Spleen (tissue), 7 donors: ENCODE data around the genes GFRAL and PRIM2.

GRCh38 chr6:55327281-55327519, at the start of gene GFRAL:
GFRAL (plus strand) TSS chr6:55327469.
- PRO-cap, 4 experiments = no peak in any of the 4 experiments
- RAMPAGE, long total RNA, 4 experiments = no peak in any of the 4 experiments

DNA sequence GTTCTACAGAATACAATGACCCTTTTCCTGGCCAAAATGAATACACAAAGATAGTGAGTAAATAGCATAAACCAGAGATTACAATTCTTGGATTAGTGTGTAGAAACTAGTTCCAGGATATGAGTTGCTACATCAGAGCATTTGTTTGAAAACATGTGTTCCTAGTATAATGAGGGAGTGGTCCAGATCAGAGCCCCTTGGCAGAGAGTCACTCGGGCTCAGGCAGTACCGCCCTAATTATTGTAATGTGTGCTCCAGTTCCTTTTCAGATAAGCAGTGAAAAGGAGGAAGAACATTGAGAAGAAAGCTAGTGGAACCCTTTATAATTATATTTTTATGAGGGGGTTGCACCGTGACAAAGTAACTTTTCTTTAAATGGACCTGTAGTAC, 63.8 kb upstream of the COL21A1 start:
- PRO-cap, 4 experiments = no peak in any of the 4 experiments
- RAMPAGE, long total RNA, 4 experiments = no peak in any of the 4 experiments

- PRO-cap, 4 experiments = no peak in any of the 4 experiments
- RAMPAGE, long total RNA, 4 experiments = no peak in any of the 4 experiments
These were observed 340.2 kb downstream of the DST start for GRCh38 chr6:56614322-56614859.

GRCh38 chr6:56618306-56619467, 335.9 kb downstream of the DST start:
- PRO-cap, 4 experiments = no peak in any of the 4 experiments
- RAMPAGE, long total RNA, 4 experiments = no peak in any of the 4 experiments

- PRO-cap, 4 experiments = no peak in any of the 4 experiments
- RAMPAGE, long total RNA, 4 experiments = no peak in any of the 4 experiments
These were observed 290.6 kb downstream of the DST start for GRCh38 chr6:56664004-56664451.

DNA sequence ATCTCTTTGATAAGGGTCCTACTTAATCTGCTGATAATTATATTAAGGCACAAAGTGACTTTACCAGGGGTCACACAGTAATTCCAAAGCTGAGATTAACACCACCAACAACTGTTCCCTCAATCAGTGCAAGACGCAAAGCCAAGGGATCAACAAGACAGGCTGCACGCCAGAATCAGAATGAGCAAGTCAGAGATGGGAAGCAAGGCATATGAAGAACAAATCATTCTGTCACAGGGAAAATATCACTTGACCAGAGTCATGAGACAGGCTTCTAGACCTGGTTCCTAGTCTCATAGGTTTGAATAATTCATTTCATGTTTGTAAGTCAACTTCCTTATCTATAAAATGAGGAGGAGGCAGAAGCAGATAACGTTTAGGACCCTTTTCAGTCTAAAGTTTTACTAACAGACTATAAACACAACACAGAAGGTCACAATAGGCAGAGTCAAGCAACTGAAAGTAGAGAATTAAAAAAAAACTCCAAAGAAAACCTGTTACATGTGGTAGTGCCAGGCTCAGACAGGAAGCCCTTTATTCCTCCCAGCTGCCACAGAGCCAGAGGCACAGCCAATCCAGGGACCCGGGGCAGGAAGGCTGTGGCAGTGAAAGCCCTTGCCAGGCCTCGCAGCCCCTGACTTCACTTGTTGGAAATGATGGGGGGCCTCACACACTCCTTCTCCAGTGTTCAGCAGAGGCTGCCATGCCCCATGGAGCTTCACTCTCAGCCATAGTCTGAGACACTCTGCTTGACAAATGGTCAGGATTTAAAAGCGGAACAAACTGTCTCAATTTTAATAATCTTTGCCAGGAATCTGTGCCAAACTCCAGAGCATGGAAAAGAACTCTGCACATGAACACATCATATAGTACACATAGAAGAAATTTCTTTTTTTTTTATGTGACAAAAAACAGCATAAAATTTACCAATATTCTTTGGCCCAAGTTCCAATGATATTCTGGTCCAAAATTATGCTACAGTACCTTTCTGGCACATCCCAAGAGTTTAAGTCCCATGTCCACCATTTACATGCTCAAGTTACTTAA, 282.7 kb downstream of the DST start:
- PRO-cap, 4 experiments = peak in 4 of 4 experiments; most common plus-strand start position 643 of the sequence (in 3); most common minus-strand start position 182 of the sequence (in 3)
- RAMPAGE, long total RNA, 4 experiments = no peak in any of the 4 experiments

- PRO-cap, 4 experiments = no peak in any of the 4 experiments
- RAMPAGE, long total RNA, 4 experiments = no peak in any of the 4 experiments
These were observed 269.5 kb downstream of the DST start for GRCh38 chr6:56684876-56685771.

DNA sequence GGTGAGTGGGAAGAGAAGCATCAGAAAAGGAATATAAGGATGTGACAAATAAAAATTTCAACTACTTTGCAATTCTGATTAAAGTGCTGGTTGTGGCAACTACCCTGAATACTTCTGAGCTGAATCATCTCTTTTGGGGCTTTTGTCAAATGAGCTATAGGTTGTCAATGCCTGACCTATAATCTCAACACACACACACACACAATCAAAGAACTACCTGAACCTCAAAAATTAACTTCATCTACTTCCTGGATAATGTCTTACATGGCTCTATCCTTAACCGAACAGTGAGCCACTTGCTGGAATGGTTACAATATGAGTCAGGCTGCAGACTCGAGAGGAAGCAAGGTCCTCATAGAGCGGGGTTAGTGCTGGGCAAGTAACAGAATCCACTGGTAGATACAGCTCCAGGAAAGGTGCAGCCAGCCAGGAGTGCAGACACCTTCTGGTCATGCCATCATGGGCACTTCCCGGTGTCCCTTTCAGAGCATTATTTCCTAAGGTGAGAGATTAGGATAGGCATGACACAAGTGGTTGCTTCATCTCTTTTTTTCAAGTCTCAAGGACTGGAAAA, 241.3 kb downstream of the DST start:
- PRO-cap, 4 experiments = no peak in any of the 4 experiments
- RAMPAGE, long total RNA, 4 experiments = no peak in any of the 4 experiments

DNA sequence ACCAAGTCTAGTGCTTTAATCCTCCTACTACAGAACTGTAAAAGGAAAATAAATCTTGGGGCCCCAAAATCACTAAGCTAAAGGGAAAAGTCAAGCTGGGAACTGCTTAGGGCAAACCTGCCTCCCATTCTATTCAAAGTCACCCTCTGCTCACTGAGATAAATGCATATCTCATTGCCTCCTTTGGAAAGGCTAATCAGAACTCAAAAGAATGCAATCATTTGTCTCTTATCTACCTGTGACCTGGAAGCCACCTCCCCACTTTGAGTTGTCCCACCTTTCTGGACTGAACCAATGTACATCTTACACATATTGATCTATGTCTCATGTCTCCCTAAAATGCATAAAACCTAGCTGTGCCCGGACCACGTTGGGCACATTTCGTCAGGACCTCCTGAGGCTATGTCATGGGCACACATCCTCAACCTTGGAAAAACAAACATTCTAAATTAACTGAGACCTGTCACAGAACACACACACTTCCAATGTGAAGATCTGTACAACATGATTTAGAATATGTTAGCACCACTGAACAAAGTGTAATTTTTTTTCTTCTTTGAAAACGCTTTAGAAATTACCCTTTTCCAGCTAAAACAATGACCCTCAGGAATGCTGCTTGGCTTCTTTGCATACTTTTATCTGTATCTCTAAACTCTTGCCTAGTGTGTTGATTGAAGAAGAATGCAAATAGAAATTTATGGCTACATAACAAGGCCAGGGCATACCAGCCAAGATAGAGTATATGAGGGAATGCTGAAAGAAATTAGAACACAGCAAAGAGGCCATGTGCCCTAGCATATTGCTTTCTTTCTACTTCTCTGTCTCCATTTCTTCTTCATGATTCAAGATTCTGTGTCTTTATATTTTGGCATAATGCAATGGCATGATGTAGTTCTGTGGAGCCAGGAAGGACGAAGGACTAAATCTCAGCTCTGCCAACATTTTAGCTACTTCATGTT, 227.4 kb downstream of the DST start:
- PRO-cap, 4 experiments = no peak in any of the 4 experiments
- RAMPAGE, long total RNA, 4 experiments = no peak in any of the 4 experiments

GRCh38 chr6:56851722-56852337, 102.8 kb downstream of the DST start:
- PRO-cap, 4 experiments = peak in 4 of 4 experiments; most common plus-strand start chr6:56852097 (in 2); most common minus-strand start chr6:56851900 (in 3)
- RAMPAGE, long total RNA, 4 experiments = start-site peak on the minus strand in 4 of 4 experiments, at chr6:56851810-56851946 at its widest, 123 to 358 reads per replicate

DNA sequence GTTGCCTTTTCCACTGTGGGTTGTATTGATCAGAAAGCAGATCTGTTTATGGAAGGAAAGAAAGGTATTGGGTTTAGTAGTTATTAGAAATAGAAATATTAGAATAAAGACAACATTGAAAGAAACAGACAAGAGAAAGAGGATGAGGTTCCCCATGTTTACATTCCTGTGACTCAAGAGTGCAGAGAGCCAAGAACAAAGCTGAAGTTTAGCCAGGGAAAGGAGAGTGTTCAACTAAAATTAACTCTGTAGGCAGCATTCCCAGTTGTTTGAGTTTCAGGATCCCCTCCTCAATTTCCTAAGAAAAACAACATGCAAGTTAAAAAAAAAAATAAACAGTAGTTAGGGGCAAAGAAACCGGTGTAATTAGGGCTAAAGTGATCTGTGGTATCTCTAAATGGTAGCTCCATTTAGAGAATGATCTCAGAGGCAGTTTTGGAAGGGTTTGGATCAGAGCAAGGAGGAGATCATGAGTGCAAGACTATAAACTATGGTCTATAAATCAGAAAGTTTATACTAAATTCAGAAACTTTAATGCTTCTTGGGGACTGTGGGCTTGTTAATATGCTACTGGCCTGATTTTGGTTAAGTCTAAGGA, 30.9 kb upstream of the RAB23 start:
- PRO-cap, 4 experiments = no peak in any of the 4 experiments
- RAMPAGE, long total RNA, 4 experiments = no peak in any of the 4 experiments

GRCh38 chr6:57262189-57263104, 40.3 kb upstream of the RAB23 start:
- PRO-cap, 4 experiments = no peak in any of the 4 experiments
- RAMPAGE, long total RNA, 4 experiments = no peak in any of the 4 experiments

GRCh38 chr6:57317277-57317942, at the start of gene PRIM2:
PRIM2 (plus strand) TSS chr6:57317630.
- PRO-cap, 4 experiments = peak in 4 of 4 experiments; most common plus-strand start chr6:57317647 (in 3); most common minus-strand start chr6:57317531 (in 2)
- RAMPAGE, long total RNA, 4 experiments = start-site peak on the plus strand in 4 of 4 experiments, at chr6:57317603-57317660 at its widest, 55 to 126 reads per replicate

GRCh38 chr6:57320959-57321597, 3.6 kb downstream of the PRIM2 start:
- PRO-cap, 4 experiments = no peak in any of the 4 experiments
- RAMPAGE, long total RNA, 4 experiments = no peak in any of the 4 experiments

DNA sequence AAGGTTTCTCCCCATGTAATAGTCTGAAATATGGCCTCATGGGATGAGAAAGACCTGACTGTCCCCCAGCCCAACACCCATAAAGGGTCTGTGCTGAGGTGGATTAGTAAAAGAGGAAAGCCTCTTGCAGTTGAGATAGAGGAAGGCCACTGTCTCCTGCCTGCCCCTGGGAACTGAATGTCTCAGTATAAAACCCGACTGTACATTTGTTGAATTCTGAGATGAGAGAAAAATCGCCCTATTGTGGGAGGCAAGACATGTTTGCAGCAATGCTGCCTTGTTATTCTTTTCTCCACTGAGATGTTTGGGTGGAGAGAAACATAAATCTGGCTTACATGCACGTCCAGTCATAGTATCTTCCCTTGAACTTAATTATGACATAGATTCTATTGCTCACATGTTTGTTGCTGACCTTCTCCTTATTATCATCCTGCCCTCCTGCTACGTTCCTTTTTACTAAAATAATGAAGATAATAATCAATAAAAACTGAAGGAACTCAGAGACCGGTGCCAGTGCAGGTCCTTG, 1630.6 kb downstream of the KHDRBS2 start:
- PRO-cap, 4 experiments = no peak in any of the 4 experiments
- RAMPAGE, long total RNA, 4 experiments = no peak in any of the 4 experiments

GRCh38 chr6:62450267-62450811, 164.3 kb upstream of the KHDRBS2 start:
- PRO-cap, 4 experiments = peak in 1 of 4 experiments; most common minus-strand start chr6:62450543 (in 1)
- RAMPAGE, long total RNA, 4 experiments = no peak in any of the 4 experiments

GRCh38 chr6:62516312-62516845, 230.4 kb upstream of the KHDRBS2 start:
- PRO-cap, 4 experiments = no peak in any of the 4 experiments
- RAMPAGE, long total RNA, 4 experiments = no peak in any of the 4 experiments

- PRO-cap, 4 experiments = no peak in any of the 4 experiments
- RAMPAGE, long total RNA, 4 experiments = no peak in any of the 4 experiments
These were observed 120.2 kb upstream of the PTP4A1 start for GRCh38 chr6:63451994-63452522.

- PRO-cap, 4 experiments = no peak in any of the 4 experiments
- RAMPAGE, long total RNA, 4 experiments = no peak in any of the 4 experiments
These were observed 96.6 kb upstream of the PTP4A1 start for GRCh38 chr6:63475594-63476161.

DNA sequence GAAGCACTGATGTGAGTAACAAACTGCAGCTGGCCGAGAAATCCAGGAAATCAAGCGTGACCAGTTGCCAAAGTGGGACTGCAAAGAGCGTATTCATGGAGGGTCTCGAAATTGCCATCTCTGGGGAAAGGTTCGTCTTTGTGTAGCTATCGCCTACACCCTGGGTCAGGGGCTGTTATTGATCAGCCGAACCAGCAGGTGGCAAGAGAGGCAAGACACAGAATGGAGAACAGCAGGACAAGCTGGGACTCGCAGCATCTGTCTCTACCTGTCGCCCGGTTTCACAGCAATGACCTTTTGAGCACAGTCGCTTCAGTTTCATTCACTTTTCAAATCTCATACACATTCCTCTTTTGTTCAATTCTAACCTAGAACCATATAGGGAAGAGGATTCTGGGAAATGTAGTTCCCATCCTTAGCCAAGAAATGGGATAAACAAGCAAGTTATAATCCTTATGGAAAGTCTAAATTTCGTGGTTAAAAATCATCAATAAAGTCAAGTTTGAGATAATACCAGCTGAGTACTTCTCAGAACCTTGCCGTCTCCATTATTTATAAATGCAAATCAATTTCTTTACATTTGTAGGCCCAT, 26.4 kb downstream of the PTP4A1 start:
- PRO-cap, 4 experiments = peak in 1 of 4 experiments; most common minus-strand start position 291 of the sequence (in 1)
- RAMPAGE, long total RNA, 4 experiments = no peak in any of the 4 experiments